Right lobe of liver (tissue), 4 donors: ENCODE results near the genes ZNF311 and OR2W1.

GRCh38 chr6:27518643-27519749 lies 46.1 kb upstream of the ZNF184 start:
- PRO-cap, 4 experiments = peak in 3 of 4 experiments; most common plus-strand start chr6:27519158 (in 2)
- RAMPAGE, long total RNA, 2 experiments = no peak in any of the 2 experiments

DNA sequence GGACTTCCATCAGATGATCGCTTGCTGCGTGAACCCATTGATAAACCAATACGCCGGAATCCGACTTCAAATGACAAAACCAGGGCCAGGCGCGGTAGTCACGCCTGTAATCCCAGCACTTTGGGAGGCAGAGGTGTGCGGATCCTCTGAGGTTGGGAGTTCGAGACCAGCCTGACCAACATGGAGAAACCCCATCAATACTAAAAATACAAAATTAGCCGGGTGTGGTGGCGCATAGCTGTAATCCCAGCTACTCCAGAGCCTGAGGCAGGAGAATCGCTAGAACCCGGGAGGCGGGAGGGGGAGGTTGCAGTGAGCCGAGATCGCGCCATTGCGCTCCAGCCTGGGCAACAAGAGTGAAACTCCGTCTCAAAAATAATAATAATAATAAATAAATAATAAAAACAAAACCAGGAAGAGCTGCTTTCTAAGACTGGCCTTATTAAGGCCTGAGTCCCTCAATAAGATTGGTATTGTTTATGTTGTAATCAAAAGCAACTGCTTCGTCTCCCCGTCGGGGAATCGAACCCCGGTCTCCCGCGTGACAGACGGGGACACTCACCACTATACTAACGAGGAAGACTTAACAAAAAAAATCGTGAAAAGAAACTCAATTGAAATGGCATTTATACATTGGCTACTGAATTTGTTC lies 110.2 kb upstream of the ZNF184 start:
- PRO-cap, 4 experiments = no peak in any of the 4 experiments
- RAMPAGE, long total RNA, 2 experiments = no peak in any of the 2 experiments

DNA sequence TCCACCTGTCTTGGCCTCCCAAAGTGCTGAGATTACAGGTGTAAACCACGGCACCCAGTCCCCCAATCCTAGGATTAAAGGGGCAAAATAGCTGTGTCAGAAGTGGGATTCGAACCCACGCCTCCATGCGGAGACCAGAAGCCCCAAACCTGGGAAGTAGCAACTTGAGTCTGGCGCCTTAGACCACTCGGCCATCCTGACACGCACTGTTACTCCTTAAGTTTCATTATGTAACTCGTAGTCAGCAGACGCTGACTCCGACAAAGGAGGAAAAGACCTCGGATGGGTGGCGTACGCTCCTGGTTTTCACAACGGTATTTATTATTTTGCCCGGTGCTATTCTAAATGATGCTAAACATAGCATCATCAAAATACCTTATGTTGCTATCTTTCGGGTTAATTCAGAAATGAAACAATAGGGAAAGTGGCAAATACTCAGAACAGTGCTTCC lies 129.6 kb upstream of the ZNF184 start:
- PRO-cap, 4 experiments = no peak in any of the 4 experiments
- RAMPAGE, long total RNA, 2 experiments = no peak in any of the 2 experiments

- PRO-cap, 4 experiments = no peak in any of the 4 experiments
- RAMPAGE, long total RNA, 2 experiments = no peak in any of the 2 experiments
Measured at GRCh38 chr6:27605526-27606166, 132.7 kb upstream of the ZNF184 start.

GRCh38 chr6:28137246-28138061 lies 4.2 kb upstream of the ZKSCAN8 start:
- PRO-cap, 4 experiments = peak in 4 of 4 experiments; most common plus-strand start chr6:28137342 (in 1); most common minus-strand start chr6:28137597 (in 3)
- RAMPAGE, long total RNA, 2 experiments = no peak in any of the 2 experiments

GRCh38 chr6:28334991-28335626 lies 839 bp downstream of the ZSCAN31 start:
- PRO-cap, 4 experiments = peak in 4 of 4 experiments; most common minus-strand start chr6:28335497 (in 2)
- RAMPAGE, long total RNA, 2 experiments = no peak in any of the 2 experiments

DNA sequence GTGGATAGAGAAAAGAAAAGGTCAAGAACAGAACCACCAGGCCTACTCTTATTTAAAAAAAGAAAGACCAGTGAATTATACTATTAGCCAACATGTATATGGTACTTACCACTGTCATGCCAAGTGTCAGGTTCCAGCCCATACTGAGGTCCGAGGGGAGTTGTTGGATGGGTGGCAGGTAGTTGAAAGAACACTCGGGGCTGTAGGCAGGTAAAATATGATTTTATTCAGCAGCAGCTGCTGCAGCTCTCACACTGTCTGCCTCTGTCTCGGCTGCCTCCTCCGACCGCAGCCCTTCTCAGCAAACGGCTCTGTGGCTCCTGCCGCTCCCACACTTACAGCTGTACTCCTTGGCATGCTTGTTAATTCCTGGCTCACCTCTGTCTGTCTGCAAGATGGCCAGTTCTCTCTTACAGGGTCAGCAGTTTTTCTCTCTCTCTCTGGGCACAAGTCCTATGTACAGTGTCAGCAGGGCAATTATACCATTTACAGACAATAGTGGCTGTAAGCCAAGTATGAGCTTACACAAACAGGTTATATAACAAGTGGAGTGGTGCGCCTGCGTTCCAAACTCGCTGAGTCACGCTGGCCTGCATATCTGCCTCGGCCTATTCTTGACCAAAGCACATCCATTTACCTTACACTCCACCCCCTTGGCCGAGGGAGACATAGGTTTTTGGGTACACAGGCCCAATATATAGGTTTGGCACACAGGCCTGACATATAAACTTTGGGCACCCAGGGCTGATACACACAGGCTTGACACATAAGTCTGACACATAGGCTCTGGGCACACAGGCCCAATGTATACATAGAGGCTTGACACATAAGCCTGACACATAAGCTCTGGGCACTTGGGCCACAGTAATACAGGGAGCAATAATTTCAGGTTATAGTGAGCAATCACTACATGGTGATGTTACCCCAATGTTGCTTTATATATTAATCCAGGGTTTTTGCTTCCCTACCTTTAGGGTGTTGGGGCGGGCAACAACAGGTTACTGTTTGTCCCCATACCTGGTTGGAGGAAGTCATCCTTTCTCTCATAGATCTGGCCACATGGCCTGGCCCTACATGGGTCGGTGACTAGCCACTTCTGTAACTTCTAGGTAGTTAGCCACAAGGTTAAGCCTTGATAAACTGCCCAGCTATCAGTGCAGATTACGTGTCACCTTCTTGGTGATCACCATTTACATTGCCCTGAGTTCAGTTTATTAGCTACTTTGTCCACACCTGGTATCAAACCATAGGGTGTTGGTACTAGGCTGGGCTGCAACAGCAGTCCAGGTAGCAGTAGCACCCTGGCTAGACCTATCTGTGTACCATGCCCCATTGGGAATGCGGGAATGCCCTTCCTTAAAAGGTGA lies 4.5 kb downstream of the ZKSCAN3 start:
- PRO-cap, 4 experiments = peak in 1 of 4 experiments; most common minus-strand start position 452 of the sequence (in 1)
- RAMPAGE, long total RNA, 2 experiments = start-site peak on the minus strand in 1 of 2 experiments, centred at position 449 of the sequence, 11 reads per replicate

DNA sequence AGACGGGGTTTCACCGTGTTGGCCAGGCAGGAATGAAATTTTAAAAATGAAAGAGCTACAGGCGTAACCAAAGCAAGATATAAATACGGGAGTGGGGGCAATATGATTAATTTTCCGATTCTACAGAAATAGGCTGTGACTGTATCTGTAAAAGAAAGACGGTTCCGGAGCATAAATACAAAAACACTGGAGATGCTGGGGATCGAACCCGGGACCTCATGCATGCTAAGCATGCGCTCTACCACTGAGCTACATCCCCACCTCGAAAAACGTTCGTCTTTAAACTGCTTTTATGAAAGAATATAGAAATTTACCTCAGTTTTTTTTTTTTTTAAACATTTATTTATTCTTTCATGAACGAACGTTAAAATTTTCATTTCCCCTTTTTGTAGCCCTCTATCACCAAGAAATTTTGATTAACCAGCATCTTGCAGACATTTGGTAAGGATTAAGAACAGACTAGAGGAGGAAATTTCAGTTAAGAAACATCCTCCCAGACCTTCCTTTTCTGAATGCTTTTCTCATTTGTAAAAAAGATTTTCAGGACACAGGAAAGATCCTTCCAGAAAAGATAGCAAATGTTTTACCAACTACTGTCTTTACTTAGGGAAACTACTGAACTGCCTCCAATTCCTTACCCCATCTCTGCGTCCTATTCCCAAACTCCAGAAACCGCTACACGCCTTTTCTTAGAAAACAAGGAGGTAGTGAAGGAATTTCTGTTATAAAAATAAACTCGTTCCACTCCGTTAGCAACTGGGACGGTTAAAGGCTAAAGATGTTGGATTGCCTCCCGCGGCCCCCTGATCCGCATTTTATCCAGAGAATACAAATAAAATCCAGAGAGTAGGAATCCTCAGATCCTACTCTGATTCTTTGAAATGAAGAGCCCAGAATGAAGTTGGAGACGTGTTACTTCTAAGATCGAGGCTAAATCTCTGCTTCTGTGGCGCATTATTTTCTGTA lies 71.2 kb upstream of the SCAND3 start:
- PRO-cap, 4 experiments = peak in 4 of 4 experiments; most common minus-strand start position 264 of the sequence (in 4)
- RAMPAGE, long total RNA, 2 experiments = no peak in any of the 2 experiments

- PRO-cap, 4 experiments = no peak in any of the 4 experiments
- RAMPAGE, long total RNA, 2 experiments = no peak in any of the 2 experiments
Measured at GRCh38 chr6:28687505-28688116, 100.5 kb upstream of the SCAND3 start.

GRCh38 chr6:28720300-28720842 lies 133.3 kb upstream of the SCAND3 start:
- PRO-cap, 4 experiments = no peak in any of the 4 experiments
- RAMPAGE, long total RNA, 2 experiments = no peak in any of the 2 experiments

GRCh38 chr6:28742753-28743762 lies 156.0 kb upstream of the SCAND3 start:
- PRO-cap, 4 experiments = no peak in any of the 4 experiments
- RAMPAGE, long total RNA, 2 experiments = no peak in any of the 2 experiments

DNA sequence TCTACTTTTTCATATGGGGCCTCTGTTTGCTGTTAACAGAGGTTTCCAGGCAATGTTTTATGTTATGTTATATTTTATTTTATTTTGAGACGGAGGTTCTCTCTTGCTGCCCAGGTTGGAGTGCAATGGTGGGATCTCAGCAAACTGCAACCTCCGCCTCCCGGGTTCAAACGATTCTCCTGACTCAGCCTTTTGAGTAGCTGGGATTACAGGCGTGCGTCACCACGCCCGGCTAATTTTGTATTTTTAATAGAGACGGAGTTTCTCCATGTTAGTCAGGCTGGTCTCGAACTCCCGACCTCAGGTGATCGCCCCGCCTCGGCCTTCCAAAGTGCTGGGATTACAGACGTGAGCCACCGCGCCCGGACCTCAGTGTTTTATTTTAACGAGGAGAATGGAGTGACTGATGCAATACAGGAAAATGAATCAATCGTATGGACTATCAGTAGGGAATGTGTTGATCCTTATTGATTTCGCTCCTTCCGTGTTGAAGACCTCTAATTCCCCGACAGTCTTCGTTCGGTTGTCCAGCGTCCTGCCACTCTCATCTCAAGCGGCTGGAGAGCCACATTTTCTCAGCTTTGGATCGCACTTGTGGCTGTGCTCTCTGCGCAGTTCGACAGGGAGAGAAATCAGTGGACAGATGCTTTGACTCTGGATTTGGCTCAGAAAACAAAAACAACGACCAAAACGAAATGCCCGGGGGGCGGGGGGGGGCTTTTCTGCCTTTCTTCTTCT lies 166.3 kb downstream of the TRIM27 start:
- PRO-cap, 4 experiments = no peak in any of the 4 experiments
- RAMPAGE, long total RNA, 2 experiments = no peak in any of the 2 experiments

DNA sequence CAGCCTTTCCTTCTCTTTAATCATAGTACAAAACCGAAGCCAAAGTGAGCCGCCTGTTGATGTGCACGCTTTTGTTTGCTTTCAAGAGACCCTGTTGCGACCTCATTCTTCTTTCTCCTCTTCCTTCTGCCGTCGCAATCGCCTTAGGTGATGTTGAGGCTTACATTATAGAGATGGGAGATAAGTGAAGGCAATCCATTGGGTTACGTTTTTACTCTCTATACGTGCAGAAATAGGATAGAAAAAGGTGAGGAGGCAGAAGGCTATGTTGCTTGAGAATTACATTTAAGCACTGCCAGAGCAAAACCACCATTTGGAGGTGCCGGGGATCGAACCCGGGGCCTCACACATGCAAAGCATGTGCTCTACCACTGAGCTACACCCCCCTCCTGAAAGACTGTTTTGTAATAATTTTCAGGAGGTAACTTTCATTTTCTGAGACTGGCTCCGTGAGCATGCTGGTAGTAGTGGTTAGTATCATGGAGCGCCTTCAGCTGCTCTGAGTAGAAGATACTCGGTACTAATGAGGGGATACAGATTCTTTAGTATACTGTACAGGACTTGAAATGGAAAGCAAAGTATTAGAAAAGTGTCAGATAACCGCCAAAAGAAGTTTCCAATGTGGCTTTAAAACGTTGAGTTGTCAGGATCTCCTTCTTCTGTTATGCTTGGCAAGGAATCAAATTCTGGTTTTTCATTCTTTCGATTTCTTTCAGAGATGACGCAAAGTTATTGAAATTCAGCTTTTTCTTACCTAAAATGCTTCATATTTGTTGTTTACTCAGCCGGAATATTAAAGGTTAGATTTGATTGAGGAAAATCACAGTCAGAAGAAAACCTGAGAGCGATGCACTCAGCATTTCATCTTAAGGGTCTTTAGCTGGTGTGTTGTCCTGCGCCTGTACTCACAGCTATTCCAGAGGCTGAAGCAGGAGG lies 165.5 kb downstream of the TRIM27 start:
- PRO-cap, 4 experiments = peak in 1 of 4 experiments; most common minus-strand start position 391 of the sequence (in 1)
- RAMPAGE, long total RNA, 2 experiments = no peak in any of the 2 experiments

DNA sequence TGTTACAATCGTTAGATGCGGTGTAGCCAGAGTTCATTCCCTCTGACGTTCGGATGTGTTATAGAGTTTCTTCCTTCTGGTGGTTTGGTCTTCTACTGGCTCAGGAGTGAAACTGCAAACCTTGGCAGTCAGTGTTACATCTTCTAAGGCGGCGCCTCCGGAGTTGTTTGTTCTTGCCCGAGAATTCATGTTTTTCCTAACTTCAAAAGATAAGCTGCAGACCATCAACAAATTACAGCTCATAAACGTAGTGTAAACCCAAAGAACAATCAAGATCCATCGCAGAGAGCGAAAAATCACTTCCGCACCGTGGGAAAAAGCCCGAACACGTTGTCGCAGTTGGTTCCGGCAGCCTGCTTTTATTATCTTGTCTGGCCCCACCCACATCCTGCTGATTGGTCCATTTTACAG lies 58.2 kb downstream of the TRIM27 start:
- PRO-cap, 4 experiments = peak in 4 of 4 experiments; most common minus-strand start position 335 of the sequence (in 4)
- RAMPAGE, long total RNA, 2 experiments = no peak in any of the 2 experiments

DNA sequence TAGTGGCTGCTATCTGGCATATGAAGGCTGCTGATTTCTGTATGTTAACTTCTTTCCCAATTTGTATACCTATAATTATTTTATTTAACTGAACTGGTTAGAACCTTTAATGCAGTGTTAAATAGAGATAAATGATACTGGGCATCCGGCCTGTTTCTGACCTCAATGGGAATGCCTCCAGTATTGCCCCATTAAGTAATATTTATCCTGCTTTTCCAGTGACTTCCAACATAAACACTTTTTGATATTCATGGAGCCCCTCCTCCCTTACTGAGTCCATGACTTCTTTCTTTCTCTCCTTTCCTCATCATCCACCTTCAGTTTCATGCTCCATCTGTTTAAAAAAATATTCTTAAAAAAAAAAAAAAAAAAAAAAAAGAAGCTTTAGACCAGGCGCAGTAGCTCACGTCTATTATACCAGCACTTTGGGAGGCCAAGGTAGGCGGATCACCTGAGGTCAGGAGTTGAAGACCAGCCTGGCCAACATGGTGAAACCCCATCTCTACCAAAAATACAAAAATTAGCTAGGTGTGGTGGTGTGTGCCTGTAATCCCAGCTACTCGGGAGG lies 8.8 kb downstream of the TRIM27 start:
- PRO-cap, 4 experiments = peak in 1 of 4 experiments; most common plus-strand start position 281 of the sequence (in 1); most common minus-strand start position 119 of the sequence (in 1)
- RAMPAGE, long total RNA, 2 experiments = no peak in any of the 2 experiments

DNA sequence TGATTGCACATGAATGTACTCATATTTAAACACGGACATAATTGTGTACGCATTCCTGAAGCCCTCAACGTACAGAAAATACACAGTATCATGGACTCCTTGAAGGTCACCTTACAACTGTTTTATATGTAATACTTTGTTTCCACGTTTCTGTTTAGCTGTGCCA lies 1.4 kb downstream of the TRIM27 start:
- PRO-cap, 4 experiments = no peak in any of the 4 experiments
- RAMPAGE, long total RNA, 2 experiments = no peak in any of the 2 experiments

GRCh38 chr6:28985394-28985938 lies 19.6 kb downstream of the ZNF311 start:
- PRO-cap, 4 experiments = peak in 4 of 4 experiments; most common plus-strand start chr6:28985632 (in 3); most common minus-strand start chr6:28985609 (in 4)
- RAMPAGE, long total RNA, 2 experiments = no peak in any of the 2 experiments

GRCh38 chr6:29004927-29005974 lies at the start of gene ZNF311:
Gene ZNF311 (minus strand): TSS chr6:29005315.
- PRO-cap, 4 experiments = peak in 4 of 4 experiments; most common plus-strand start chr6:29005726 (in 3); most common minus-strand start chr6:29005595 (in 3)
- RAMPAGE, long total RNA, 2 experiments = start-site peak on the minus strand in 2 of 2 experiments, at chr6:29005595-29005645 at its widest, 6 to 14 reads per replicate

DNA sequence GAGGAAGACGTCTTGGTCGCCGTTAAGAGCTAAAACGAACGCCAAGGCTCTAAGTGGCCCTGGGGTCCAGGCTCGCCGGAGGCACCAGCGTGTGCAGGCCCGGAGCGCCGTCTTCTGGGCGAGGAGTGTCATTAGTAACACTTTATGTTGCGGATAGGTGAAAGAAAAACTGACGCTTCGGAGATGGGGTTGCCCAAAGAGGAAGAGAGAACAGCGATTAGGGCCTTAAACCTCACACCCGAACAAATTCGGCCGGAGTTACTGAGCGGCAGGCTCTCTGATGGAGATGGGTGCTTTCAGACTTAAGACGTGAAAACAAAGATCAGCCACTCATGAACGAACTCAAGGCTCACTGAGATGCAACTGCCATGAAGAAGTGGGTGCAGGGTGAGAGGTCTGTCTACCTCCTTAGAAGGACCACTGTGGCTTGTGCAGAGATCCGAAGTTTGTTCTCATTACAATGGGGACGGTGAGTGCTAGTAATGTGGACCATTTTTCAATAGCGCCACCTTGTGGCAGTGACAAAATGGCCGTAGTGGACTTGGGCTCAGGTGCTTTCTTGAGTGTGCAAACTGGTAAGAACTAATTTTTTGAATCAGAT lies 11.8 kb upstream of the ZNF311 start:
- PRO-cap, 4 experiments = peak in 1 of 4 experiments; most common minus-strand start position 116 of the sequence (in 1)
- RAMPAGE, long total RNA, 2 experiments = no peak in any of the 2 experiments

DNA sequence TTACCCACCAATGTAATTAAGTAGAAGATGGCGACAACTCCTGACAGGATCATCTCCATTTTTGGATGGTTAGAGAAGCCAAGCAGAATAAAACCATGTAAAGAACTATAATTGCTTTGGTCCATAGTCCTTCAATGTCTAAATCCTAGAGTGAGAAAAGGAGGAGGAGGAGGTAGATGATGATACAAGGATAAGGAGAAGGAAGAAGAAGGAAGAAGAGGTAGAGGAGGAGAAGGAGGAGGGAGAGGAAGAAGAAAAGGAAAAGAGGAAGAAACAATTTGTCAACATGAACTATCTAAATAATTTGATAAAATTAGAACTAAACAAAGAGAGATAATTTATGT lies at the start of gene OR2W1:
Gene OR2W1, minus strand, starts transcription at position 125 of the 344 bp plus-strand sequence.
- PRO-cap, 4 experiments = no peak in any of the 4 experiments
- RAMPAGE, long total RNA, 2 experiments = no peak in any of the 2 experiments